Mesangial cell (primary cell): ENCODE measurements around the genes BLVRB and CYP2A7.

- RAMPAGE, long total RNA = no peak
These were observed 2.8 kb upstream of the HIPK4 start for GRCh38 chr19:40392712-40393337.

- RAMPAGE, long total RNA = no peak
These were observed 5.0 kb downstream of the SERTAD1 start for GRCh38 chr19:40420376-40421619.

DNA sequence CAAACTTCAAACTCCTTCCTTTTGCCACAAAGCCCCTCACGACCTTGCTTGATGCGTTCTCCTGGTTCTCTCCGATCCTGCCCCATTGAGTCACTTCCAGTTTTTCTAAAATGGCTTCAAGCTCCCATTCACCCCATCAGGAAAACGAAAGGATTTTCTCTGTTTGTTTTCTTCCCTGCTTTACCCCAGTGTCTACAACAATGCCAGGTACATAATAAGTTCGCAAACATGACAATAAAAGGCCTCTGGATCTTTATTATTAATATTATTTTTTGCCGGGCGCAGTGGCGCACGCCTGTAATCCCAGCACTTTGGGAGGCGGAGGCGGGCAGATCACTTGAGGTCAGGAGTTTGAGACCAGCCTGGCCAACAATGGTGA lies 862 bp upstream of the SERTAD3 start:
- RAMPAGE, long total RNA = no peak

- RAMPAGE, long total RNA = start-site peak on the minus strand at chr19:40465745-40465797, 243 reads
These were observed at the start of gene BLVRB for GRCh38 chr19:40465459-40465939. Gene BLVRB, minus strand, starts transcription at chr19:40465745.

- RAMPAGE, long total RNA = no peak
These were observed 505 bp downstream of the SHKBP1 start for GRCh38 chr19:40576987-40577769.

DNA sequence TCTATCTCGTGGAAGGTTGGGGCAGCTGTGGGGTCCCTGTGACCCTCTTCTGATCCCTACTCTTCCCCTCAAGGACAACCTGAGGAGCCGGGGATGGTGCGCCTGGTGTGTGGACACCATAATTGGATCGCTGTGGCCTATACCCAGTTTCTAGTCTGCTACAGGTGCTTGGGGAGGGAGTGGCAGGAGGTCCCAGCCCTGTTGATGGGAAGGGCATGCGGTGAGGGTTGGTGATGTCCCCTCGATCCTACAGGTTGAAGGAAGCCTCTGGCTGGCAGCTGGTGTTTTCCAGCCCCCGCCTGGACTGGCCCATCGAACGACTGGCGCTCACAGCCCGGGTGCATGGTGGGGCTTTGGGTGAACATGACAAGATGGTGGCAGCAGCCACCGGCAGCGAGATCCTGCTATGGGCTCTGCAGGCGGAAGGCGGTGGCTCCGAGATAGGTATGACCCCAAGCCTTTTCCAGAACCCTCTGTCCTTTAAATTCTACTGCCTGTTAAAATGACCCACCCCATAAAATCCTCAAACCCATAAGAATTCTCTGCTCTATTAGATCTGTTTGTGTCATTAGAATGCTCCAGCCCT lies 3.9 kb downstream of the SHKBP1 start:
- RAMPAGE, long total RNA = no peak

DNA sequence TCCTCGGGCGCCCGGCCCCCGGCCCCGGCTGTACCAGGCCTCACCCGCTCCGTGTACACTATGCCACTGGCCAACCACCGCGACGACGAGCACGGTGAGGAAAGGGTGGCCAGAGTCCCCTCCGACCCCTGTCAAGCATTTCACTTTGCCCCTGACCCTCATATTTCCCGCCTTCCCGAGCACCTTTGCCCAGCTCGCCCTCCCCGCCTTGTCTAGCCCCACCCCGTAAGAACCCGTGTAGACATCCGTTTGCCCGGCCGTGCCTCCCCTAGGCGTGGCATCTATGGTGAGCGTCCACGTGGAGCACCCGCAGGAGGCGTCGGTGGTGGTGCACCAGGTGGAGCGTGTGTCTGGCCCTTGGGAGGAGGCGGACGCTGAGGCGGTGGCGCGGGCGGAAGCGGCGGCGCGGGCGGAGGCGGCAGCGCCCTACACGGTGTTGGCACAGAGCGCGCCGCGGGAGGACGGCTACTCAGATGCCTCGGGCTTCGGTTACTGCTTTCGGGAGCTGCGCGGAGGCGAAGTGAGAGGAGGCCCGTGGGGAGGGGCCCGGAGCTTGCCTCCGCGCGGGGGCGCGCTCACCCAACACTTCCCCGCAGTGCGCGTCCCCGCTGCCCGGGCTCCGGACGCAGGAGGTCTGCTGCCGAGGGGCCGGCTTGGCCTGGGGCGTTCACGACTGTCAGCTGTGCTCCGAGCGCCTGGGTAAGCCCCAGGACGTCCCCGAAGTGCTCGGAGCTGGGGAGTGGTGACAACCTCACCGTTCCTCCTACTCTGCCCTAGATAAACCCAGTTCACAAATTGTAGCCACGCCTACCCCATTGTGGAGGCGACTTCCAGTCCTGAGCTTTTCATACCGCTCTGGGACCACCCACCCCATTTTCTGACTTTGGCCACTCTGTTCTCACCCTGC lies 4.2 kb downstream of the LTBP4 start:
- RAMPAGE, long total RNA = no peak

GRCh38 chr19:40606040-40606616 lies 5.0 kb downstream of the LTBP4 start:
- RAMPAGE, long total RNA = no peak

GRCh38 chr19:40610907-40611567 lies 9.9 kb downstream of the LTBP4 start:
- RAMPAGE, long total RNA = no peak

- RAMPAGE, long total RNA = no peak
These were observed 15.8 kb downstream of the LTBP4 start for GRCh38 chr19:40616859-40617457.

- RAMPAGE, long total RNA = no peak
These were observed 26.4 kb downstream of the NUMBL start for GRCh38 chr19:40663988-40664480.

GRCh38 chr19:40667509-40668236 lies 22.8 kb downstream of the NUMBL start:
- RAMPAGE, long total RNA = no peak

GRCh38 chr19:40686717-40687398 lies 3.6 kb downstream of the NUMBL start:
- RAMPAGE, long total RNA = no peak

DNA sequence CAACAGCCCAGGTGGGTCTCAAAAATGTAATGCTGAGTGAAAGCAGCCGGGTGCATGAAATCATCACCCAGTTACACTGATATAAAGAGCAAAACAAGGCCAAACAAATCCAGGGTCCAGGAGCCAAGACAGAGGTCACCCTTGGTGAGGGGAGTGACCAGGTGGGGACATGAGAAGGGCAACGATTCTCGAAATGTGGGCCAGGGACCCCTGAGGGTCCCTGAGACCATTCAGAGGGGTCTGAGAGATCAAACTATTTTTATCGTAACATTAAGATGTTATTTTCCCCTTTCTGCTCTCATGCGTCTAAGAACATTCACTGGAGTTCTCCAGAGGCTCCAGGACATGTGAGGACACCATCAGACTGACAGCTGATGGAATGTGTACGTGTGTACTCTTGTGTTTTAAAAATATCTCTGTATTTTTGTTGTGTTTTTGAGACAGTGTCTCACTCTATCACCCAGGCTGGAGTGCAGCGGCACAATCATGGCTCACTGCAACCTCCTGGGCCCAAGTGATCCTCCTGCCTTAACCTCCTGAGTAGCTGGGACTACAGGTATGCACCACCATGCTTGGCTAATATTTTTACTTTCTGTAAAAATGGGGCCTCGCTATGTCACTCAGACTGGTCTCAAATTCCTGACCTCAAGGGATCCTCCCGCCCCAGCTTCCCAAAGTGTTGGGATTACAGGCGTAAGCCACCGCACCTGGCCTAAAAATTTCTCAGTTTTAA lies 10.5 kb downstream of the COQ8B start:
- RAMPAGE, long total RNA = no peak

DNA sequence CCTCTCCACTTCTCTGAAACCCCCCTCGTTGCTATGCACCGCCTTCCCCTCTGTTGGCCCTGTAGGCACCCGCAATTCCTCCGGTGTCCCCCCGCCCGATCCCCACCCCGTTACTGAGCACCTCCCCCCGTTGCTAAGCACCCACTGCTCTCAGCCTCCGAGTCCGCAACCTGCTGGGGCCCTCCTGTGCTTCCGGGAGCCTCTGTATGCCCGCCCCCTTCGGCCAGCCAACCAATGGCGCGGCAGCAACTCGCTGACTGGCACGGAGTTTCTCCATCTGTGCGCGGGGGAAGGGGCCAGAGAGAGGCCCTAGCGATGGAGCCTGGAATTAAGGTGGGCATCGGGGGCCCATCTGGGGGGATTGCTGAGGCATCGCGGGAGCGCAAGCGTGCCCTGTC lies 1.8 kb downstream of the COQ8B start:
- RAMPAGE, long total RNA = no peak

DNA sequence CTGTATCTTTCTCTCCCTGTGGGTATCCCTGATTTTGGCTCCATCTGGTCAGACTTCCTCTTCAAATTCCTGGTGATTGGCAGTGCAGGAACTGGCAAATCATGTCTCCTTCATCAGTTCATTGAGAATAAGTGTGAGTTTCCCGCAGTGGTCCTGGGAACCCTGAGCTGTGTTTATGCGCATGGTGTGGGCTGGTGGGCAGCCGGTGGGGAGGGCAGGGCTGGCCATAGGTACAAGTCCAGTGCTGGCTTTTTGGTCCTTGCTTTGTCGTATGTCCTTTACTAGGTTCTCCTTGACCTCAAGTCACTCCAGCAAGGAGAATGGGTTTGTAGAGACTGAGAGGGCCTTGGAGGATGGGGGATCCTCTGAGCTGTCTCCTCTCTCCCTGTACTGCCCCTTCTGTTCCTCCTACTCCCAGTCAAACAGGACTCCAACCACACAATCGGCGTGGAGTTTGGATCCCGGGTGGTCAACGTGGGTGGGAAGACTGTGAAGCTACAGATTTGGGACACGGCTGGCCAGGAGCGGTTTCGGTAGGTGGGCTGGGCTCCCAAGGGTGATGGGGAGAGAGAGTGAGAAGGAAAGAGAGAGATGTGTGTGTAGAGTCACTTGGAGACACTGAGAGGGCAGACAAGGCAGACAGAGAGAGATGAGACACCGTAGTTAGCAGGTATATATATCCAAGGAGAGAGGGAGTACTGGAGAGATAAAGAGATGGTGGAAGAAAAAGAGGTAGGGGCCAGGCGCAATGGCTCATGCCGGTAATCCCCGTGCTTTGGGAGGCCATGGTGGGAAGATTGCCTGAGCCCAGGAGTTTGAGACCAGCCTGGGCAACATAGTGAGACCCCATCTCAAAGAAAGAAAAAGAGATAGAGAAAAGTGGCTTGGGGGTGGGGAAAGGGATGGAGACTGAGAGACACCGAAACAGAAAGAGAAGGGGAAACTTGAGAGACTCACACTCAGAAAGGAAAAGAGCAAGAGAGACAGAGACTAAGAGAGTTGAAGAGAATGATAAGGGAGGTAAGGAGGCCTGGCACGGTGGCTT lies 2.2 kb downstream of the RAB4B start:
- RAMPAGE, long total RNA = no peak

DNA sequence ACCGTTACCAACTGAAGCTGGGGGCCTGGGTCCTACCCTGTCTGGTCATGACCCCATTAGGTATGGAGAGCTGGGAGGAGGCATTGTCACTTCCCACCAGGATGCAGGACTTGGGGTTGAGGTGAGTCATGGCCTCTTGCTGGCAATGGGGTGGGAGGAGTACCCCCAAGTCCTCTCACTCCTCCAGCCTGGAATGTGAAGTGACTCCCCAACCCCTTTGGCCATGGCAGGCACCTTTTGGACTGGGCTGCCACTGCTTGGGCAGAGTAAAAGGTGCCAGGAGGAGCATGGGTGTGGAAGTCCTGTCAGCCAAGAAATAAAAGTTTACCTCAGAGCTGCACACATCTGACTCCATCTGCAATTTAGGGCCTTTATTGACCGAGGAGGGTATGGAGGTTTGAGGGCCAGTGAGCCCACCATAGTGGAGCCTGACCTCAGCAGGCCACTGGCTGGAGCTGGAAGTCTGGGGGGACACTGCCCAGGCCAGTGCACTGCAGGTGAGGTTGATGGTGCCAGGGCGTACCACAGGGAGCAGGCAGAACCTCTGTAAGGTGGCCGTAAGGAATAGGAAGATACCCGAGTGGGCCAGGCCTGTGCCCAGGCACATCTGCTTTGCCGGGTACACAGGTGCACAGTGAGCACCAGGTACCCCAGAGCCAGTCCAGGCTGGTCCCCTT lies 9.2 kb downstream of the EGLN2 start:
- RAMPAGE, long total RNA = no peak

- RAMPAGE, long total RNA = no peak
These were observed 11.8 kb downstream of the EGLN2 start for GRCh38 chr19:40810587-40811458.

GRCh38 chr19:40846751-40847567 lies 3.3 kb downstream of the CYP2A6 start:
- RAMPAGE, long total RNA = no peak

GRCh38 chr19:40882057-40882518 lies at the start of gene CYP2A7:
Gene CYP2A7, minus strand, starts transcription at chr19:40882231.
- RAMPAGE, long total RNA = no peak